ENCODE measurements around the gene NUP153.

DNA sequence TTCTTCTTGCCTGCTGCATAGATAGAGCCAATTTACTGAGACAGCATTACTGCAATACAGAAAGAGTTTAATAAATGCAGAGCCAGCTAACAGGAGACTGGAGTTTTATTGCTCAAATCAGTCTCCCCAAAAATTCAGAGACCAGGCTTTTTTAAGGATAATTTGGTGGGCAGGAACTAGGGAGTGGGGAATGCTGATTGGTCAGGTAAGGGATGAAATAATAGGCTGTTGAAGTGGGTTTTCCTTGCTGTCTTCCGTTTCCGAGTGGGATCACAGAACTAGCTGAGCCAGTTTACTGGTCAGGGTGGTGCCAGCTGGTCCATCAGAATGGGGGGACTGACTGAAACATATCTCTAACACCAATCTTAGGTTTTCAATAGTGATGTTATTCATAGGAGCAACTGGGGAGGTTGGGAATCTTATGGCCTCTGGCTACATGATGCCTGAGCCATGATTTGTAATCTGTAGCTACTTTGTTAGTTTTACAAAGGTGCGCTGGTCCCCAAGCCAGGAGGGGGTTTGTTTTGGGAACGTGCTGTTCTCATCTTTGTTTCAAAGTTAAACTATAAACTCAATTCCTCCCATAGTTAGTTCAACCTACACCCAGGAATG lies 2.7 kb upstream of the GMPR start:
- PRO-cap, result no peak

- PRO-cap, result bidirectional peak, plus-strand start at chr6:16322898, minus-strand start at chr6:16322787
These were observed 84.2 kb downstream of the GMPR start for GRCh38 chr6:16322539-16323086.

DNA sequence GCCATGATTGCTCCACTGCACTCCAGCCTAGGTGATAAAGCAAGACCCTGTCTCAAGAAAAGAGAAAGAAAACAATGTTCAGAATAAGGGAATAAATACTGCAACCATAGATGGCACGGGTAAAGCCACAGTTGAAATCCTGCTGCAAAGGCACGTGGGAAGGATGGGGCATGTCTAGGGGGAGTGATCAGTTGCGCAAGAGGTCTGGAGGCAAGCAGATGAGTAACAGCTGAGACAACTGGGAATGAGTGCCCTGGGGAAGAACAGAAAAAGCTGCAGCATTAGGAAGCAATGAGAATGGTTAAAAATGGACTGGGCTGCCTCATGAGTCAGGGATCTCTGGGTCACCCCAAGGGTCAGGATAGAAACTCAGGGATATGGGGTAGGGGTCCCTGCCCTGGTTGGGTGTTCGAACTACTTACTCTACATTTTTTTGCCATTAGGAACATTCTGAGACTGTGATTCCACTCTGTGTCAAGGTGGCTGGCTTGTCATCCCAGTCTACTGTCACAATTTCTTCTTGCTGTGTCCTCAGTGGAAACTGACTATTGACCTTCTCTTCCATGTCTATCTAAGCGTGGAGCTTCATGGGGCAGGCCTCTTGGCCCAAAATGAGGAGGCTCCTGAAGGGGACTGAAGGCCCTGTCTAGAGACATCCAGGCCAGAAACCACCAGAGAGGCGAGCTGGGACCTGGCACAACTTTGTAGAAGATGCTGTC lies 96.4 kb downstream of the GMPR start:
- PRO-cap, result unidirectional peak, plus-strand start at position 247 of the sequence

DNA sequence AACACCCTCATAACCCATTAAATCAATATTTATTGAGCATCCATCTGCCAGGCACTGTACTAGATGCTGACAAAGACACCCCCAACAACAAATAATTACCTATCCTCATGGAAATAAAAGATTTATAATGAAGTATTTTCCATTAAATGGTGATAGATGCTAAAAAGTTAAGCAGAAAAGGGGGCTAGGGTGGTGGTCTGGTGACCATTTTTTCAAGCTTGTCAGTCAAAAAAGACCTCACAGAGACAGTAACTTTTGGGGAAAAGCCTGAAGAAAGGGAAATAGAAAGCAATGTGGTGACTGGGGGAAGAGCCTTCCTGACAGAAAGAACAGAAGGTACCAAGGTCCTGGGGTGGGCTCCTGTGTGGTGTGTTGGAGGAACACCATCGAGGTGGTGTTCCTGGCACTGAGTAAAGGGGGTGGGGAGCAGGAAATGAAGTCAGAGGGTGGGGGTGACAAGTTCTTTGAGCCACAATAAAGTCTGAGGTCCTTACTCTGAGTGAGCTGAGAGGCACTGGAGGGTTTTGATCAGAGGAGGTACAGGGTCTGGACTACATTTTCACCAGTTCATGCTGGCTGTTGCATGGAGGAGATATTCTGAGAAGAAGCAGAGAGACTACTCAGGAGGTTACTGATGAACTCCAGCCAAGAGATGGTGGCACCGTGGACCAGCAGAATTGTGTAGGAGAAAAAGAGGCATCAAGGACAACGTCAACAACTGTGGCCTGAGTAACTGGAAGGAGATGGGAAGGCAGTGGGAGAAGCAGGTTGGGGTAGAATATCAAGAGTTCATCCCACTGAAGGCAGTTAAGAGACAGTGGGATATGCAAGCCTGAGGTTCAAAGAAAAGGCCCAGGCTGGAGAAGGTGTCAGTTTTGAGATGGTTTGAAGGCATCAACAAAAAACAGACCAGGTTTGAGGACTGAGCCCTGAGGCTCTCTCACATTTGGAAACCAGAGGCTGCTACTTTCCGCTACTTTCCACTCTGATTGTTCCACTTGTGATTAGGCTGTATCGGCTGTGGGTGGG lies 198.2 kb downstream of the GMPR start:
- PRO-cap, result unidirectional peak, plus-strand start at position 295 of the sequence; bidirectional peak, plus-strand start at position 474 of the sequence, minus-strand start at position 362 of the sequence

DNA sequence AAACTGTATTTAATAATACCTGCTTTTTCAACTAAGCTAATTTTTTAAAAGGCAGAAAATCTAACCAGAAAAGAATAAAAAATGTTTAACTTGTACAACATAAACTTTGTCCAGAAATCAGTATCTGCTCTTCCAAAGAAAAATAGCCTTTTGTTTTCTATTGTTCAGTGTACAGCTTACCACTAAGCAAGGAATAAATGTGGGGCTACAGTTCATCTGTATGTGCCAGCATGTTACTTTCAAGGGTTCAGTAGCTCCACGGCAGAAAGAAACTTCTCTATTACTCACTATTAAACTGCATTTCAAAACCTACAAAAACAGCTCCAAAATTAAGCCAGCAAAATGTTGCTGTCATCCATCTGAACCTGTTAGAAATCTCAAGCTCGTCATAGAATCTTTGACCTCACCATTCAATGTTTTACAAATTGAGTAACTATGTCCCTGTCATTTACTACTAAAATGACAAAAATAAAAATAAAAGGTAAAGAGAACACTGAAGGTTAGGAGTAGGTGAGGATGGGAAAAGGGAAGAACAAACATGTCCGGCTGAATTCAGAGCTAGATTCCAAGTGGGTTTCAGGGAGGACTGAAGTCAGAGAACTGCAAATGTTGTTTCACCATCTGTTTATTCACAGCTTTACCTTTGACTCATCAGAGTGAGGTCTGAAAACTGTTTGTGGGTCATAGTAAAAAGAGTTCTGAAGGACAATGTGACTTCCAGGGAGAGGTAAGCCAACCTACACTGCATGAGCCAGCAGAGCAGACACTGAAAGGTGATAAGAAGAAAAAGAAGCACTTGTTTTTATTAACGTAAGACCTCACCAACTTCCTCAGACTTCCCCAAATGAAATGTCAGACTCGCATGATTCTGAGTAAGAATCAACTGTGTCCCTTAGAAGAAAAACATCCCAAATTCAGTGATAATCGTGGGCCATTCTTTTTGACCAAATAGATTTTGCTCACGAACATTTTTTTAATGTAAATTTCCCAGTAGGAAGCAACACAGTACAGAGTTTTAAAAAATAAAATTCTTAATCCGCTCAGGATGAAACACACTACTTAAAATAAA lies 62.0 kb downstream of the ATXN1 start:
- PRO-cap, result bidirectional peak, plus-strand start at position 843 of the sequence, minus-strand start at position 778 of the sequence

DNA sequence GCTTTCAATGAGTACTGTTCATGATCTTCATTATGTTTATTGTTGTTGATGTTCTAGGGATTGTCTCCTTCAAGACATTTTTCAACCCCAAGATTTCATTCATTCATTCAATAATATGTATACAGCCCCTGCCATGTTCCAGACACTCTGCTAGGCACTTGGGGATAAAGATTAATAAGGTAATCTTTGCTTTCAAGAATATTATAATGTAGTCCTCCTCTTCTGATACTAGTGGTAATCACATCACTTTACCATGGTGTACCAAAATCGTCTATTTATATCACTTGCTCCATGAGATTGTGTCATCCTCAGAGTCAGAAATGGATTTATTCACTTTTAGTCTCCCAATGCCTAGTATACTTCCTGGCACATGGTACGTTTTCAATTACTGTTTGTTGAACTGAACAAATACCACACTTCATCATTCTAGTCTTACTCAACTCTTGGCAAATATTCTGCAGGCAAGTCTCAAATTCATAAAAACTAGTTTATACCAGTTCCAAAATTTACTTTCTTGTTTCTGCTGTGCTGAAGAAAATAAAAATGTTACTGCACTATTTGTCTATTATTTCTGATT lies 102.5 kb upstream of the STMND1 start:
- PRO-cap, result no peak

DNA sequence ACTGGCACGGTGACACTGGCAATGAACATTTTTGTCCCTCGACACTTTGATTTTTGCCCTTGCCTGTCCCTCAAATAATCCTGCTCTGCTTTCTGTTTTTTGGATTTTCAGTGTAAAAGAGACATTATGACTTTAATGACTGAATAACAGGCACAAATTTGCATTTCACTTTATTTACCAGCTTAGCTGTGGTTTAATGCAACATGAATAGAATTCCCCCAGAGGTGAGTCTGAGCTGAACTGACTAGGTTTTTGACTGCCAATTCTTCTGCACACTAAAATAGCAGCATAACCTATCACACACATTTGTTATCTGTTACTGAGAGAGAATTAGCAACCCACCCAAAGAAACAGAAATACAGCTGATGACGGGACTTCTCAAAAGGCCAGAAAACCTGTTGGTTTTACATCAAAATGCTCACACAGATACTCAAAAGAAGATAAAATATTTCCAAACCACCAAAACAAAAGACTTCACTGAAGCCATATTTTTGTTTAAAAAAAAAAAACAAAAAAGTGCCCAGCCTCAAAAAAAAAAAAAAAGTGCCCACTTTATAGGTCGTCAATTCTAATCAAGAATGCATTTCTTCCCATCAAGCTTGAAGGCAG lies 3.8 kb upstream of the RBM24 start:
- PRO-cap, result no peak

GRCh38 chr6:17492294-17492690 lies 98.9 kb downstream of the CAP2 start:
- PRO-cap, result no peak

GRCh38 chr6:17580414-17581302 lies 19.4 kb upstream of the FAM8A1 start:
- PRO-cap, result no peak

DNA sequence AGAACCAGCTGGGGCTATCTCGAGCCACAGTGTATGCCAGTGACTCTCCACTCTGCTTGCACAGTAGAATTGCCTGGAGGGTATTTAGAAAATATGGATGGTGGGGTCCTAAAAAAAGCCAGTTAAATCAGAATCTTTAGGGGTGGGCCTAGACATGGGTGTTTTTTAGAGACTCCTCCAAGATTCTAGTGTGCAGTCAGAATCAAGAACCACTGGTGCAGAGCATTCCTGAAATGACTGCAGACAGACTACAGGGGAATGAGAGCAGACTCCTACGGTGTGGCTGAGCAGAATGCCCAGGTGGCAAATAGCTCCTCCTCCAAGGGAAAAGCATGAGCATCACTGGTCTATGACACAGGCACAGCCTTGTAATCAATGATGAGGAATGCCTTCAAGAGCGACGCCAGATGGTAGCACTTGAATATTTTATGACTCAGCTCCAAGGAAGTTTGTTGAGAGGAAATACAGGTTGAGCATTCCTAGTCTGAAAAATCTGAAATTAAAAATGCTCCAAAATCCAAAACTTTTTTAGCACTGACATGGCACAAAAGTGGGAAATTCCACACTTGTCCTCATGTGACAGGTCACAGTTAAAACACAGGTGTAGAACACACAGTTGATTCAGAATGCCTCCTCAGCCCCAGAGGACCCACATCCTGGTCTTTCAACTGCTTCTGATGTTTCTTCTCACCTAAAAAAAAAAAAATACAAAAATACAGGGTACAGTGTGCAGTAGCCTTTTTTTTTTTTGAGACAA lies 10.7 kb upstream of the FAM8A1 start:
- PRO-cap, result no peak

DNA sequence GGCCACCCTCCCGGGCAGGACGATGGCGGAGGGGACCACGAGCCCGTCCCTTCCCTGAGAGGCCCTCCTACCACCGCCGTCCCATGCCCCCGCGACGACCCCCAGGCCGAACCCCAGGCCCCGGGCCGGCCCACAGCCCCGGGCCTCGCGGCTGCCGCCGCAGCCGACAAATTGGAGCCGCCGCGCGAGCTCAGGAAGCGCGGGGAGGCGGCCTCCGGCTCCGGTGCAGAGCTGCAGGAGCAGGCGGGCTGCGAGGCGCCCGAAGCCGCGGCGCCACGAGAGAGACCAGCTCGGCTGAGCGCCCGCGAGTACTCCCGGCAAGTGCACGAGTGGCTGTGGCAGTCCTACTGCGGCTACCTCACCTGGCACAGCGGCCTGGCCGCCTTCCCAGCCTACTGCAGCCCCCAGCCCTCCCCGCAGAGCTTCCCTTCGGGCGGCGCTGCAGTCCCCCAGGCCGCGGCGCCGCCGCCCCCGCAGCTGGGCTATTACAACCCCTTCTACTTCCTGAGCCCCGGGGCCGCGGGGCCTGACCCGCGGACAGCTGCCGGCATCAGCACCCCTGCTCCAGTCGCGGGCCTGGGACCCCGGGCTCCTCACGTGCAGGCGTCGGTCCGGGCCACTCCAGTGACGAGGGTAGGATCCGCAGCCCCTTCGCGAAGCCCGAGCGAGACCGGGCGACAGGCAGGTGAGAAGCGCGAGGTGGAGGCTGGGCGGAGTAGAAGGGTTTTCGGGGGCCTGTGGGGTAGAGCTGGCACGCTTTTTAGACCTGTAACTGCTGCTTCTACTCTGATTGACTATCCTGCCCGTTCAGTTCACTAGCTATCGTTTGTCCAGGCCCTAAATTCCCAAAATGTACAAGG lies 565 bp downstream of the FAM8A1 start:
- PRO-cap, result no peak

GRCh38 chr6:17603993-17604269 lies 3.8 kb downstream of the FAM8A1 start:
- PRO-cap, result no peak

GRCh38 chr6:17706714-17706990 lies at the start of gene NUP153:
Gene NUP153 (minus strand): TSS chr6:17706925.
- PRO-cap, result bidirectional peak, plus-strand start at chr6:17707070, minus-strand start at chr6:17706859

GRCh38 chr6:17729409-17729678 lies 22.6 kb upstream of the NUP153 start:
- PRO-cap, result no peak

GRCh38 chr6:17837304-17837635 lies 130.5 kb upstream of the NUP153 start:
- PRO-cap, result no peak

GRCh38 chr6:18207099-18207816 lies 52.0 kb downstream of the KDM1B start:
- PRO-cap, result no peak

DNA sequence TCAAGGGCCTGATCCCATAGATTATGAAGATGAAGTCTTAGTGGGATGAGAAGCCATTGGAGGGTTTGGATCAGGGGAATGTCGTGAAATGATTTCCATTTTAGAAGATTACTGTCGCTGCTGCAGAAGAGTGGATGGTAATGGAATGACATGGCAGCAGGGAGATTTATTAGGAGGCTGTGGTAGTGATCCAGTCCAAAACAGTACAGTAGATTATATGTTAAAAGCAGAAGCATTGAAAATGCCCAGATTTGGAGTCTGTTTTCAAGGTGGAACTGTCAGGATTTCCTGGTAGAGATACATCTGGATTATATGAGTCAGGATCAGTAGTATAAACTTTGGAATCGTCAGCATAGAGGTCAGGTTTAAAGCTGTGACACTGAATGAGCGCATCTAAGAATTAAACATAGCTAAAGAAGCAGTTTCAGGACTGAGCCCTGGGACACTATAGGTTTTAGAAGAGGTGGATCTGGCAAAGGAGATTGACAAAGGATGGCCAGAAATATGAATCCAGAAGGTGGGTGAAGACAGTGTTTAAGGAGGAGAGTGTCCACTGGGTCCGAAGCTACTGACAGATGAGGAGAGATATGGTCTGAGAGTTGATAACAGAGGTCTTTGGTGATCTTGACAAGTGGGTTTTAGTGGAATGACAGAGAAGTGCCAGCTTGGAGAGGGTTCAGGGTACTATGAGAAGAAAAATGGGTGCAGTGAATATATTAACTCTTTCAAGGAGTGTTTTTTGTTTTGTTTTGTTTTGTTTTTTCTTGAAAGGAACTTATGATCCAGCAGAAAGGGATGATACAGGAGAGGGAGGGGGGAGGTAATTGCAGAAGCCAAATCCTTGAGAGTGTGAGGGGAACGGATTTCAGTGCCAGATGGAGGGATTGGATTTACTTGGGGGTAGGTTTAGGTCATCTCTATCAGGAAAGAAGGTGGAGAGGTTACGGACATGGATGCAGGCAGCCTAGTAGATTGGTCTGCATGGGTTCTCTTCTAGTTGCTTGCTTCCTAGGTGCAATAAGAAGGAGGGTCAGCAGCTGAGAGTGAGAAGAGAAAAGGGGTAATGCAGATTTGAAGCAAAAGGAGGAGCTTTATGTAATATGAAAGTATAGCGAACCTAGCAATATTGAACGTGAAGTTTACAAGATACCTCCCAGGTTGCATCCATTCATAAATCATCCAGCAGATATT lies 60.6 kb downstream of the RNF144B start:
- PRO-cap, result no peak

DNA sequence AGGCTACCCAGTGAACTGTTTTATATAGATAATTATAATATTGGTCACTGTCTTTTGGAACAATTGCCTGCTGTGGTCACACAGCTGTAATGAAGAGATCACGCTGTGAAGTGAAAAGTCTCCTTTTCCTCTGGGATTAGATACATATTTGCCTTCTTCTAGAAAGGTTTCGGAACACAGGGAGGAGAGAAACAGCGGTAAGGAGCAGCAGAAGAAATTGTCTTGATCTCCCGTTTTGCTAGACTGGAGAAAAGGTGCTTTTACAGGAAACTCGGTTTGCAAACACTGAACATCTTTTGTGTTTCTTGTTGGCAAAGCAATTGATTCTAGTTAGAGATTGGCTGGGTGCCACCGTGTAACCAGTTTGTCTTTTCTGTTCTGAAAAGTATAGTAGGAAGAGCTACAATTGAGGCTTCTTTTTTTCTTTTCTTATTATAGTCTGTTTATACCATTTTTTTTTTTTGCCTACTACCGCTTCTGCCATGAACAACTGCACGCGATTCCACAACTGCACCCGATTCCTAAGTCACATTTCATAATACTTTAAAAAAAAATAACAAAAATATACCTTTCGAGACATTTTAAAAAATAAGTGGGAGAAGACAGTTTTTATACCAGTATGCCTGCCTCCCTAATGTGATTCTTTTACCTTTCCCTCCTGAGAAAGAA lies 404.1 kb upstream of the ID4 start:
- PRO-cap, result no peak

DNA sequence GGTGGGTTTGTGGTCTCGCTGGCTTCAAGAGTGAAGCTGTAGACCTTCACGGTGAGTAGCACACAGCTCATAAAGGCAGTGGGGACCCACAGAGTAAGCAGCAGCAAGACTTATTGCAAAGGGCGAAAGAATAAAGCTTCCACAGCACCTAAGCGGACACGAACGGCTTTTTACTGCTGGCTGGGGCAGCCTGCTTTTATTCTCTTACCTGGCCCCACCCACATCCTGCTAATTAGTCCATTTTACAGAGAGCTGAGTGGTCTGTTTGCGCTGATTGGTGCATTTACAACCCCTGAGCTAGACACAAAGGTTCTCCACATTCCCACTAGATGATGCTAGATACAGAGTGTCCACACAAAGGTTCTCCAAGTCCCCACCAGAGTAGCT lies 30.8 kb upstream of the ID4 start:
- PRO-cap, result no peak

DNA sequence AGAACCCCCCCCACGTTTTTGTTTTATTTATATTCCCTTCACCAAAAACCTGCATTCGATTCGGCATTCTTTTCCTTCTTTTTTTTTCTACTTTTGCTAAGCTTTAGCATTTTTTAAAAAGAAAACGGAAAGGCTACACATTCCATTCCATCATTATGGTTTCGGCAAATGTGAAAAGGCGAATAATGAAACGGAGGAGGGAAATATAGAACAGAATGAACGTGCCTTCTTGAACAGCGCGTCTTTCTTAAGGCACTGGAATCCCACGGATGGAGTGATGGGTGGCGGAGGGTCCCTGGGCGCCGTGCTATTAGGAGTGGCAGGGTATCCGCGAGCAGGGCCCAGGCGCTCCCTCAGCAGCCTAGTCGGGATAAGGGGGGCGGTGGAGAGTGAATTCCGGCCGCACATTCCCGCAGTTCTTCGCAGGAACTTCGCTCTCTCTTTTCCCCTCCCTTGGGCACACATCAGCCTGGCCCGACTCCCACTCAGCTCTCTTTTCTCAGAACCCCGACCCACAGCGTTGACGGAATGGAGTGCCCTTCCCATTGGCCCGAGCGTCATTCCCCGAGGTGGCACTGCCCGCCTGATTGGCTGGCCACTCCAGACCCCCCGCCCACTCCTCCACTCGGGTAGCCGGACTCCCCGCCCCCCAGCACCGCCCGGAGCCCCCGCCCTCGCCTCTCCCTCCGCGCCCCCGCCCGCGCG lies 454 bp upstream of the ID4 start:
- PRO-cap, result unidirectional peak, minus-strand start at position 463 of the sequence; bidirectional peak, plus-strand start outside the sequence, minus-strand start at position 495 of the sequence

All from pulmonary lymph node (tissue), 1 donor.